ENCODE measurements around the genes BICD2 and CARD19.

GRCh38 chr9:92722569-92723694, 41.7 kb downstream of the BICD2 start:
- PRO-cap = no peak

DNA sequence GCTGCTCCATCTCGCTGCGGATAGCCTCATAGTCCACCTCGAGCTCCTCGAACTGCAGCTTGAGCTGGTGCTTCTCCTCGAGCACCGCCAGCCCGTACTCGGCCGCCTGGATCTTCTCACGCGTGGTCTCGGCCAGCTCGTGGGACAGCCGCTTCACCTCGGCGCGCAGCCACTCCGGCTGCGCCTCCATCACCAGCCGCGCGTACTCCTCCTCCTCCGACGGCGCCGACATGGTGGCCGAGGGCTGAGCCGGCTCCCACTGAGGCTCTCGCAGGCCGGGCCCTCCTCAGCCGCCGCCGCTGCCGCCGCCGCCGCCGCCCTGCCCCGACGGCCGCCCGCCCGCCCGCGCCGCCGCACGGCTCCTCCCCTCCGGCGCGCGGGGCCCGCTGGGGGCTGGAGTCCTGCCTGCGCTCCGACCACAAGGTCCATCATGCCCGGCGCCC, at the start of gene BICD2:
TSS of gene BICD2 (minus strand) at position 321 of the 443 bp plus-strand sequence.
- PRO-cap = bidirectional peak, plus-strand start outside the sequence, minus-strand start at position 329 of the sequence

- PRO-cap = no peak
Observed at GRCh38 chr9:92770028-92770415, 5.4 kb upstream of the BICD2 start.

- PRO-cap = no peak
Observed at GRCh38 chr9:92970332-92970818, 23.1 kb downstream of the FGD3 start.

DNA sequence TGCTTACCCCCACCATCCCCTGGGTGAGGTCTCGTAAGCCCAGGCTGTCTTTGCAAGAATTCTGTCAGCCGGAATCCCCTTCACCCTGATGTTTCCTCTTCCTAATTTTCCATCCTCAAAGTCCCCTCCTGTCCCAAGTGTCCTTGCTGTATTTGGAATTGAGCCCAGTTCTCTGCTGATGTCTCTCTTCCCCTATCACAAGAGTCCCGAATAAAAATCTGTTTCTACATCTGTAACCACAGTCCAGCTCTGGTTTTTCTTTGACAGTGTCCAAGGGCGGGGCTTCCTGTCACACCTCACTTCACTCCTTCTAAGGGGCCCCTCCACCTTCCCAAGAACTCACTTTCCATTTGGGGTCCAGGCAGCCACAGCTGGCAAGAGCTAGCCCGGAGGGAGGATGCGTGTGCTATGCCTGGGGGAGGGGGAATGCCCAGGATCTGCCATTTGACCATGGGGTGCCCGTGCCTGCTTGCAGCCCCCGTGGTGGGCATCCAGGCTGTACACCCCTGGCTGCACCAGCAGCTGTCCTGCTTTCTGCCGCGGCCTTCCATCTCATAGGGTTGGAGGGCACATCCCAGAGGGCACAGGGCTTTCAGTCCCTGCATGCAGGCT, 2.6 kb upstream of the CARD19 start:
- PRO-cap = no peak

DNA sequence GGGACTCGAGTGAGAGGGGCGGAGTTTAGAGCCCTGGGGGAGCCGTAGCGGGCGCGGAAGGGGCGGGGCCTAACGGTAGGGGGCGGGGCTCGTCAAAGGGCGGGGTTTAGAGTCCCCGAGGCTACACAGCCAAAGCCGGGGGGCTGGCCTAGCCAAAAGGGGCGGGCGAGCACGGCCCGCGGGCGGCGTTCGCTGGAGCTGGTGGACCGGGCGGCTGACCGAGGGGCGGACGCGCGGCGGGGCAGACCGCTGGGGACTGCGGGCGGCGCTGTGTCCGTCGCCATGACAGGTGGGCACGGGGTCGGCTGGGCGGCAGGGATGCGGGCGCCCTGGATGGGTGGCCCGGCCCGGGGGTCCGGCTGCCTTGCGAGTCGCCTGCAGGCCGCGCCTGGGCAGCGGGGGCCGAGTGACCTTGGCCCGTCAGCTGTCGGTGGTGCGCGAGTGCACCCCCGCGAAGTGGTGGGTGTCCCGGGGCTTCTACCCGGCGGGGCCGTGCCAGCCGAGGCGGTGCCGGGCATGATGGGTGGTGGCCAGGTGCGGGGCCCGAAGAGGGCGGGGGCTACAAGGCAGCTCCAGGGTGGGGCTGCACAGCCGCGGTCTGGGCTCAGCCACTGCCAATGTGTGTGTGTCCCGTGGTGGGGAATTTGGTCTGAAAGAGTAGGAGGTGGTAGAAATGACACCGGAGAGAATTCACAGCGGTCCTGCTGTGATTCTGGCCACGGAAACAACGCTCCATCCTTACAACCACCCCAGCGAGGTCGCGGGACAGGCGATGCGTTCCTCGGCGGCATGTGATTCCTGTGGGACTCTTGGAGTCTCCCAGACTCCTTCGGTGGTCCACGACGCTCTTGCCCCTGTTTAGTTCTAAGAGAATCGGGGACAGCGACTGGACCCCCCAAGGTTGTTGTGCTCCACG, at the start of gene CARD19:
TSS of gene CARD19 (plus strand) at position 154 of the 916 bp plus-strand sequence.
- PRO-cap = unidirectional peak, plus-strand start at position 155 of the sequence

DNA sequence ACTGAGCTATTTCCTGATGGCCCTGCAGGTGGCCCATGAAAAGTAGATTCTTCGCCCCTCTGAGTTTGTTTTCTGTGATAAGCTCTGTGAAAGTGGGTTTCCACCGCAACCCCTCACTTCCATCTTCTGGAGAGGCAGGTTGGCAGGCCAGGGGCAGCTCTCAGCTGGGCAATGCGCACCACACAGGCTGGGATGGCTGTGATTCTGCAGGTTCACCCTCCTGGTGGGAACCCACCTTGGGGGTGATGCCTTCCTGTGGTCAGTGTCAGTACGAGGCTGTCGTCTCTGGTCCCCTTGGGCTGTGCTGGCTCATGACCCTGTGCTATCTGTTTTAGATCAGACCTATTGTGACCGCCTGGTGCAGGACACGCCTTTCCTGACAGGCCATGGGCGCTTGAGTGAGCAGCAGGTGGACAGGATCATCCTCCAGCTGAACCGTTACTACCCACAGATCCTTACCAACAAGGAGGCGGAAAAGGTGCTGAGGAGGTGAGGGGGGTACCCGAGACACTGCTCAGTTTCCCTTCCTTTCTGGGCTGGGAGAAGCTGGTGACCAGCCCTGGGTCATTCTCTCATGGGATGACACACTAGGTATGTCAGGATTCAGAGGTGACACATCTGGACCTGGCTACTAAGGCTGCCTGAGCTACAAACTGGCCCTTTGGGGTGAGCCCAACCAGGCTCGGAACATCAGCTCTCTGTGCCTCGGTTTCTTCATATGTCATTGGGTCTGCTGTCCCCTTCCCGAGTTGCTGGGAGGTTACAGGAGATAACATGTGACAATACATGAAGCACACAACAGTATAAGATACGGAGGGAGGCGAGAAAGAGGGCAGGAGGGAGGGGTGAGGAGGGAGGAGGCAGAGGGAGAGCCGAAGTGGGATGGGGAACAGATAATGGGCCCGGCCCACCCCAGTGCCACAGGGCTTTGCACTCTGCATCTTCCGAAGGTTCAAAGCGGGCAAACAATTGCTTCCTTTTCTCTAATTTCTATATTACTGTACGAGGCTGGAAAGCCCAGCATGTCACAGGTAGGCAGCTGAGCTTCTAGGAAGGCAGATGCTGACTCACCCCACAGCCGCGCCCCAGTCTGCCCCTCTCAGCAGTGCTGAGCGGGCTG, 11.7 kb downstream of the CARD19 start:
- PRO-cap = no peak

- PRO-cap = no peak
Observed at GRCh38 chr9:93112117-93113186, 16.4 kb downstream of the CARD19 start.

- PRO-cap = no peak
Observed at GRCh38 chr9:93125852-93126796, 7.9 kb downstream of the NINJ1 start.

DNA sequence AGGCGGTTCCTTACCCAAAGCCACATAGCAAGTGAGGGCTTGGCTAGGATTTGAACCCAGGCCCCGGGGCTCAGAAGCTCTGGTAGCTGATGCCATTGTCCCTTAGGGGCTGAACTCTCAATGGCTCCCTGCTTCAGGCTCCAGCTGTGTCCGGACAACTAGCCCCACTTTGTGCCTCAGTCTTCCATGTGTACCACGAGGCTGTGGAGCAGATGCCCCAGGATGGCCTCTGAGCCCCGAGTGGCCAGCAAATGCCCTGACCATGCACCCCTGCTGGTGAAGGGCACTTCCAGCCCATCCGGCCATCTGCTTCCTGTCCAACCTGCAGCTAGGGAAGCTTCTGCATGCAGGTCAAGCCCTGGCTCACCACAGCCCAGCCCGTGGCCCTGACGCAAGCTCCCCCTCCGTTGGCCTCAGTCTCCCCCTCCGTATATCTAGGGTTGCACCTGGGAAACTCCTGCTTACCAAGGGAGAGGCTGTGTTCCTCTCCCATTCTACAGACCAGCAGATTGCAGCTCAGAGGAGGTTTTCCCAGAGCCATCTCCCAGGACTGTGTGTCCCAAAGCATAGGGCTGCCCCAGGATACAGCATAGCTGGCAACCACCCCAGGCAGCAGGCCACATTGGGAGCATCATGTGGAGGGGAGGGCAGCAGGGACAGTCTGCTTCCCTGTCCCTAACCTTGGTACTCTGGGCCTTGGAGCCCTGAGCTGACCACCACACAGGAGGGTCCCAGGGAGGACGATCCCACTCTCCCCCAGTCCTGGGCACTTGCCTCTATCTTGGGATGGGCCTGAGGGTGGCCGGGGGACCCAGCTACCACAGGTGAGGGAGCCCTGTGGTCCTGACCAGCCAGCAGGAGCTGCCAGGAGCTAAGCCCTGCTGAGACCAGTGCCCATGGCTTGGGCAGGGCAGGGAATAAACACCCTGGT, 4.6 kb downstream of the NINJ1 start:
- PRO-cap = no peak

GRCh38 chr9:93137968-93138821, 4.1 kb upstream of the NINJ1 start:
- PRO-cap = no peak

- PRO-cap = no peak
Observed at GRCh38 chr9:93156057-93156746, 22.2 kb upstream of the NINJ1 start.

GRCh38 chr9:93184678-93185026, 713 bp downstream of the WNK2 start:
- PRO-cap = no peak

GRCh38 chr9:93202359-93202872, 18.5 kb downstream of the WNK2 start:
- PRO-cap = no peak

- PRO-cap = no peak
Observed at GRCh38 chr9:93261541-93262232, 77.7 kb downstream of the WNK2 start.

DNA sequence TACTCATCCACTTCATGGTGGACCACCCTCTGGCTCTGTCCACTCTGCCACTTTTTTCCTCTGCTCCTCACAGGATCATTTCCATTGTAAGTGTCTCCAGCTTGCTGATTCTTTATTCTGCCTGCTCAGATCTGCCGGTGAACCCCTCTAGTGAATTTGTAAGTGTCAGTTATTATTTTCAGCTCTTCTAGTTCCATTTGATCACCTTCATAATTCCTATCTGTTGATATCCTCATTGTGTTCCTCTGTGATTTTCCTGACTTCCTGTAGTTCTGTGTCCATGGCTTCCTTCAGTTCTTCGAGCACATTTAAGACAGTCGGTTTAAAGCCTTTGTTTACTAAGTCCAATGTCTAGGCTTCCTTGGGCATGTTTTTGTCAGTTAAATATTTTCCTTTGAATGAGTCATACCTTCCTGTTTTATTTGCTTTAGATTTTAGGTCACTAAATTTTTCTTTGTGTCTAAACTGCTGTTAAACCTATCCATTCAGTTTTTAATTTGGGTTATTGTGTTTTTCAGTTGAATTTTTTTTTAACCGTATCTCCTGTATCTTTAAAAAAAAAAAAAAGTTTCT, 129.0 kb downstream of the WNK2 start:
- PRO-cap = no peak

DNA sequence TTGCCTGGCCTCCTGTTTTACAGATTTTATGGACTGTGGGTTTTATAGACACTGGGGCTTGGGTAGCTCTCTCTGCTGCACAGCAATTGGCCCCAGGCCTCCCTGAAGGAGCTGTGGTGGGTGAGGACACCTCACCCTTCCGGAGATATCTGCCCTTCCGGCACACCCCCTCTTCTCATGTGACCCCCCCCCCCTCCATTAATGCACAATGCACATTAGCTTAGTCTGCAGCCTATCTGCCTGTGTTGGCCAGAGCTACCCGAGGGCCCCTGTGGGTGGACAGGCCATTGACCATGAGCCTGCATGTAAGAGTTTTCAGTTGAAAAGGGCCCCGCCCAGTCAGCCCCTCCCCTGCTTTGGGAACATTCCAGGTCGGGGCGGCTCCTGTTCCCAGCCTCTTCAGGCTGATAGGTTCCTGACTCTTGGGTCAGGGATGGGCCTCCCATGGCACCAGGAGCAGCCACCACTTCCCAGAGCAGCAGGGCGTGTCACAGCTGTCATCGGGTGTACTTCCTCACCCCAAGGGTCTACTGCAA, 17.7 kb downstream of the PHF2 start:
- PRO-cap = no peak

GRCh38 chr9:93649154-93649542, 72.8 kb downstream of the PHF2 start:
- PRO-cap = no peak

DNA sequence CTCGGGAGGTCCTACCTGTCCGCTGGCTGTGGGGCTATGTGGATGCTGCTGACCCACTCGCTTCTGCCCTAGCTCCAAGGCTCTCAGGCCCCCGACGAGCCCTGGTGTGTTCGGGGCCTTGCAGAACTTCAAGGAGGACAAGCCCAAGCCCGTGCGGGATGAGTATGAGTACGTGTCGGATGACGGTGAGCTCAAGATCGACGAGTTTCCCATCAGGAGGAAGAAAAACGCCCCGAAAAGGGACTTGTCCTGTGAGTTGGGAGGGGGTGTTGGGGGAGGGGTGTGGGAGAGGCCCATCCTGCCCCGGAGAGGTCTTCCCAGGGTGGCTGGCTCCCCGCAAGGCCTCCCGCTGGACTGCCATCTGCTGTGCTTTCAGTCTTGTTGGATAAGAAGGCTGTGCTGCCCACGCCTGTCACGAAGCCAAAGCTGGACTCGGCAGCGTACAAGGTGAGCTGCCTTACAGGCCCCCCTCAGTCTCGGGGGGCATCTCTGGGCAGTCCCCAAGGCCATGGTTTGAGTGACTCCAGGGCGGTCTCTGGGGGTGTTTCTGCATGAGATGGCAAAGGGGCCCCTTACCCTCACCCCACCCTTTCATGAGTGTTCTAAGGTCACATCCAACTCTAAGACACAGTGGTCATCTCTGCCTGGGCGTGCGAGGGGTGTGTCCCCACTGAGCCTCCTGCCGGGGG, 89.4 kb downstream of the PHF2 start:
- PRO-cap = no peak

GRCh38 chr9:93951107-93951646, 4.0 kb downstream of the BARX1 start:
- PRO-cap = no peak

Data from ureter (tissue), 1 donor.